ENCODE results near the gene COLEC11.

DNA sequence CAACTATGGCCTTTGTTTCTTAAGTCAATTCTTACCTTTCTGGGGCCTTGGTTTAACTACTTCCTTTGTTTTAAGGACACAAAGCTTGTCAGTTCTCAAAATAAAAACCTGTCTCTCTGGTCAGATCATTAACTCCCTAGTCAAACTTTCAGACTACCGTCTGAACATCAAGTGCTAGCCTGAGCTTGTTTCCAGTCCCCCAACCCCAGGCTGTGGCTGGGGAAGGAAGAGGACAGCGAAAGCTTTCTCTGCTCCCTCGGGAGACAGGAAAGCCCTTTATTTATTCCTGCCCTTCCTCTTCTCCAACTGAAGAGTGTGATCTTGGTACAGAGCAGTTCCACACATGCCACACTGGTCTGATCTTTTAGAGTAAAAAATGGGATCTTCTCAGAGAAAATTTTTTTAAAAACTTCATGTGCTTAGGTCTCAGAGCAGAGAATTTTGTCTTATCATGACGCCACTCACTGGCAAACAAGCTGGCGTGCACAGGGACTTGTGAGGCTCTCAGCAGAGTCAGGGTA lies 1.6 kb downstream of the SH3YL1 start:
- RRBS, result no CpG with 5 or more reads among the region's 5 CpGs

GRCh38 chr2:557762-558496 lies 119.3 kb downstream of the TMEM18 start:
- RRBS, result no CpG with 5 or more reads among the region's 42 CpGs

GRCh38 chr2:634524-634974 lies 42.7 kb downstream of the TMEM18 start:
- RRBS, result no CpG with 5 or more reads among the region's 9 CpGs

DNA sequence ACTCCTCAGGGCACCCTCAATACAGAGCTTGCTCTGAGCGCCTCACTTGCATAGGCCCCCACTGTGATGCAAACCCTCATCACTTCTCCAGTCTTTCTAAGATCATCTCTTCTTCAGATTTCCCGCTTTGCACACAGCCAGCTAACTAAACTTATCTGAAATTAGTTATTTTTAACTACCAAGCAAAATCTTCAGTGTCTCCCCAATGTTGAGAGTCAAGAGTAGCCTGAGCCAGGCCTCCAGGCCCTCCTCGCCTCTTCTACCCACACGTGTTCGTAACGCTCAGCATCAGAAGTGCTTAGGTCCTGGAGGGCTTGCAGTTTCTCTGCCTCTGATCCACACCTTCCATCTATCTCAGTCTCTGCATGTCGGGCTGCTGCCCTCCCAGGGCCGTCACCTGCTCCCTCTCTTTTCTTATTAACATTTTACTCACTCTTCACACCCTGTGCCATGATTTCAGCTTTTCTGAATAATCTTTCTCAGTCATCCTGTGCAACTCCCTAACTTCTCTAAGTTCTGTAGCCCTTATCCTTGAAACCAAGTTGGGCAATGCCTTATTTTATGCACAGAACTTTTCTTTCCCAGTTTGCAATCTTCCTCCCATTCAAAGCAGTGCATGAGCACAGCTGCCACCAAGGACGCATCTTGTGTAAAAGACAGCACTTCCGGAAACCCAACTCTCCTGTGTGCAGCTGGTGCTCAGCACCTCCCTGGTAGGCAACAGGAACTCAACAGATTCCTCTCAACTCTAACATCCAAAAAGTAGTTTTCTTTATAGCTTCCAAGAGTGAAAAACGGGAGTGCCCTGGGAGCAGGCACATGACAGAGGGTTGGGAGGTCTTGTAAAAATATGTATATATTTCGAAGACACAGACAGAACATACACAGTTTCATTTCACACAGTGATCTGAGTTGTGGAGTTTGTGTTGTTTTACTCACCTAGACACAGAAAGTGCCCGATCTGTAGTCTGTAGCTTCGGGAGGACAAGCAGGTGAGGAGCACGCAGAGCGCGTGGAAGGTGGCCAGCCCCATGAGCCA lies 2.3 kb downstream of the TMEM18 start:
- RRBS, result no CpG with 5 or more reads among the region's 17 CpGs

- RRBS, result no CpG with 5 or more reads among the region's 15 CpGs
Measured at GRCh38 chr2:1140230-1140733, 189.6 kb downstream of the SNTG2 start.

DNA sequence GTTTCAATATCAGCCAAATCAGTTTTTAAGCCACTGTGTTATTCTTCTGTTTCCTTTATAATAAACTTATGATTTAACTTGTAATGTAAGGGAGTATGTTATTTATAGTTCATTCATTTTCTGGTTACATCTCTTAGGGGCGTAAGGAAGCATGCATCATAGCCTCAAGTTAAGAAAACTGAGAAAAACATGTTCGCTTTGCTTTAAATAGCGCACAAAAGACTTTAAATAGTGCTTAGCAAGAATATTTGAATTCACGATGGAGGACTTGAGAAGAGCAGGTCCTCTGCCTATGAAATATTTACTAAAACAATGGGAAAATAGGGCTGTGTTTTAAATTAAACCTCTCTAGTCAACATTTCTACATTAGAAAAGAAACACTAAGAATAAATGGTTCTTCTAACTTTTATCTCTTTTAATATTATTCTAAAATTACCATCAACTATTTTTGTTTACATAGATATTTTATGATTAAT lies 172.8 kb upstream of the TPO start:
- RRBS, result no CpG with 5 or more reads among the region's 4 CpGs

- RRBS, result no CpG with 5 or more reads among the region's 28 CpGs
Measured at GRCh38 chr2:1373506-1374490, 39.5 kb upstream of the TPO start.

DNA sequence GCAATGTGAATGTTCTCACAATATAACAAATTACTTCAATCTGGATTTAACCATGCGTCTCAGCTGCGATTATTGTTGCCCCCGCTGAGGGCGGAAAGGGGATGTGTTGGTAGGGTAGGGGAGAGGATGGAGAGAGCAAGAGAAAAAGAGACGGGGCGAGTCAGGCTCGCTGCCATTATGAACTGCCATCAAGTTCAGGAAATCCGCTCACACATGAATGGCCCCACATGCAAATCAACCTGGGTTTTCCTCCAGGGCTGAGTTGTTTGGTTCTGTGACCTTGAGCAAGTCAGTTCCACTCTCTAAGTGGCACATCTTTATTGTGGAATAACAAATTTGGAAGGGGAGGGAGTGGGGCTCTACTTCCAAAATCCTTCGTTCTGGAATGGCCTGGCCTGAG lies 129.7 kb downstream of the PXDN start:
- RRBS, result no CpG with 5 or more reads among the region's 9 CpGs

GRCh38 chr2:1633029-1633898 lies 111.1 kb downstream of the PXDN start:
- RRBS, result no CpG with 5 or more reads among the region's 24 CpGs

GRCh38 chr2:1658165-1658871 lies 86.0 kb downstream of the PXDN start:
- RRBS, result 98% methylated on average over 3 of the region's 18 CpGs

- RRBS, result no CpG with 5 or more reads among the region's 19 CpGs
Measured at GRCh38 chr2:1676359-1676936, 67.9 kb downstream of the PXDN start.

DNA sequence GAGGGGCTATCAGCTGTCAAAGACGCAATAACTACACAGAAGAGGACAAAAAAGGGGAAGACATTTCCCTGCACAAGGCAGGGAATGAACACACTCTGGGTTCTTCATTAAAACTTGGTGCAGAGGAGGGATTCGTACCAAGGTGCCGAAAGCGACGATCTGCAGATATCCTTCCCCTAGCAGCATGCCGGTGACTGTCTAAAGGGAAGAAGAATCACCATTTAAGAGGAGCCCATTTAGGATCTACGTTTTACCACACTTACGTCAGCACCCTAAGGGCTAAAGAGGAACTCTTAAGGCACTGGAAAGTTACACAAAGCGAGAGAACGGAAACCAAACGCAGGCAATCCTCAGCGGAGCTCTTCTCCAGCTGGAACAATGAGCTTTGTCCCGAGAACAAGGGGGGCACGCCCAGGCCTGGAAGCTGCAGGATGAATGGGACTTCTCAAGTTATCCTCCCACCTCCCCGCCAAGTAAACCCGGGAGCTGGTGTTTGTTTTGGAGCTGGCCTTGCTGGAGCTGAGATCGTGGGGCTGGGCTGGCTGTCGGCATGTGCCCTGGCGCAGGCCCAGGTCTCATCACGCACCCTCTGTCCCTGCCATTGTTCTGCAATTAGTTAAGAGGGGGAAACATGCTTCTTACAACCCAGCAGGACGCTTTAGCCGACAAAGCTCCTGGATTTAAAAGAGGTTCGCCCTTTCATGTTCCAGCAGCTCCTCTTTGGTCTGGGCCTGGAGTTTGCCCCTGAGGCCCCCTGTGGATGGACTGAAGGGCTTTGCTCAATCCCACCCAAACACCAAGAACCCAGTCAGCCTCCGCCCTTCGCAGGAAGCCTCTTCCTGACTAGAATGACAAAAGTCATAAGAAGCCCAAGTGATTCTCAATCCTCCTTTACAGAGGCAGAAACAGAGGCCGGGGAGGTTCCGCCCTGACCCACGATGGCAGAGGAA lies 36.4 kb downstream of the PXDN start:
- RRBS, result no CpG with 5 or more reads among the region's 28 CpGs

- RRBS, result no CpG with 5 or more reads among the region's 6 CpGs
Measured at GRCh38 chr2:1990724-1991093, 246.4 kb upstream of the PXDN start.

DNA sequence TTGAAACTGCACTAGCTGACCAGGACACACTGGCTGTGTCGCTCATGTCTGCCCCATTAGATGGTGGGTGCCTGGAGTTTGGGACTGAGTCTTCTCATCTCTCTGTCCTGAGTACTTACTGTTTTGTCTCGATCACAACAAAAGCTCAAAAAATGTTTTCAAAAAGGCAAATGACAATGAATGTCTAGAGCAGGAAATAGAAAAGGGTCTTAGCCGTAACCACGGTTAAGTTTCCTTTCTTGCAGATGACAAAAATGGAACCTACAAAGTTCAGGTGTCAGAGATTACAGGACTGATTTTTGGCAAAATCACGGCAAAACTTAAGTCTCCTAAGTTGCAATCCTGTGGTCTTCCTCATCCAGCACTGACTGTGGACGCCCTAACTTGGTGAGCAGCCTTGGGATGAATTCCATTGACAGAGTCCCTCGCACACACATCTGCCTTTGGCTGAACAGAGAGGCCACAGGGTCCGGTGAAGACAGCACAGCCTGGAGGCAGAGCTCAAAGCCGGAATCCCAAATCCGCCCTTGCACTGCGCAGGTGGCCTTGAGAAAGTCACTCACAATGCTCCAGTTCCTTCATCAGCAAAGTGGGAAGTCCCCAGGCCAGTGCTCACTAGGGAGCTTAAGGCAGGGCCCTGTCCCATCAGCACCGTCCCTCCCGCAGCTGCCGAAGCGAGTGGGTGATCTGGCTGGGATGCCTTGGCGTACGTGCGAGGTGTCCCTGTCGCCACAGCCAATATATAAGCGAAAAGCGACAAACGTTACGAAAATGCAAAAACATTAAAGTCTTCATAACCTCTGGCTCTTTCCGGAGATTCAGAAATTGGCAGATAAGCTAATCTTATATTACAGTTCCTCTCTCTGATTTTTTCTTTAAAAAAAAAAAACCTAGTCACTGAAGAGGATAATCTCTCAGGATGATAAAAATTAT lies 55.1 kb downstream of the EIPR1 start:
- RRBS, result no CpG with 5 or more reads among the region's 24 CpGs

- RRBS, result no CpG with 5 or more reads among the region's 3 CpGs
Measured at GRCh38 chr2:3448246-3448567, 68.7 kb downstream of the TRAPPC12 start.

DNA sequence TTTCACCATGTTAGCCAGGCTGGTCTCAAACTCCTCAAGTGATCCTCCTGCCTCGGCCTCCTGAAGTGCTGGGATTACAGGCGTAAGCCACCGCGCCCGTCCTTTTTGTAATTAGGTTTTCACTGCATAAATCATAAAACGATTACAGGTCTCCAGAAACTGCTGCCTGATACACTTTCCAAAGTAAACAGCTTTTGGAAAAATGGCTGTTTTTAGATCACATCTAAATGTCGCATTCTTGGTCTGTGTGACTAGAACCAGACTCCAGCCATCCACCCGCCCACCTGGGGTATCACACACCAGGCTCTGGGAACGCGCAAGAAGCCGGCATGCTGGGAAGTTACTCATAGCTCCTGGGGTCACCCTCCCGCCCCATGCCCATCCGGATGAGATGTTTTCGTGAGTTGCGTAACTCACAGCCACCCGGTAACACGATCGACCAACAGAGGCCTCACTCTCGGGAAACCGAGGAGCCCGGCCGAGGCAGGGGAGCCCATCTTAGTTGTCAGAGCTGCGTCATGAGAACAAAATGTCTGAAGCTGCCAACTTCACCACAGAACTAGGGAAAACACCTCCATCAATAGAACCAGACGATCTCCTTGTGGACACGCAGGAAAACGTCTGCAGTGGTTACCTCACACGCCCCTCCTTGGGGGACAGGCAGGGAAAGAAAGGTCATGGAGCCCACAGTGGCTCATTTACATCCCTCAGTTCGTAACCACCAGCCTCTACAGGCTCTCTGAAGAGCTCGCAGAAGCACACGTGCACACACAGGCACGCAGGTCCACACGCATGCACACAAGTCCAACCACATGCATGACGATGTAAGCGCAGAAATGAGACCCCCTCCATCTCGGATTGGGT lies 26.4 kb downstream of the ADI1 start:
- RRBS, result 81% methylated on average over 9 of the region's 35 CpGs

DNA sequence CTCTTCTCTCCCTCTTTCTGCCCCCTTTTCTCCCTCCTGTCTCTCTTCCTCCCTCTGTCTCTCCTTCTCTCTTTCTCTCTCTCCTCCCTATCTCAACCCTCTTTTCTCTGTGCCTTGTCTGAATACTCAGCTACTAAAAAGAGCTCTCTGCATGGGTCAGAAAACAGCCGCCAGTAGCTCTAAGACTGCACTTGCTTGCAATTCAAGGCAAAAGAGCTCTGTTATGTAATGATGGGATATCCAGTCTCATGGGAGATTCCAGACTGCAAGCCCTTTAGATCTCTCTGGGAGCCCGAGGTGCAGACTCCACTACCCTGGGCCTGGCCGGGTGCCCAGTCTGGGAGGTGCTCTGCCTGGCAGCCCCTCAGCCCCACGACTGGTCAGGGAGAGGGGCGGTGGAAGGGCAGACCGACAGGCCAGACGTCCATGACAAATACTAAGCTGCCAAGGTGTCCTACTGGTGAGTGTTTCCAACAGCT lies 5.5 kb upstream of the ADI1 start:
- RRBS, result no CpG with 5 or more reads among the region's 7 CpGs

DNA sequence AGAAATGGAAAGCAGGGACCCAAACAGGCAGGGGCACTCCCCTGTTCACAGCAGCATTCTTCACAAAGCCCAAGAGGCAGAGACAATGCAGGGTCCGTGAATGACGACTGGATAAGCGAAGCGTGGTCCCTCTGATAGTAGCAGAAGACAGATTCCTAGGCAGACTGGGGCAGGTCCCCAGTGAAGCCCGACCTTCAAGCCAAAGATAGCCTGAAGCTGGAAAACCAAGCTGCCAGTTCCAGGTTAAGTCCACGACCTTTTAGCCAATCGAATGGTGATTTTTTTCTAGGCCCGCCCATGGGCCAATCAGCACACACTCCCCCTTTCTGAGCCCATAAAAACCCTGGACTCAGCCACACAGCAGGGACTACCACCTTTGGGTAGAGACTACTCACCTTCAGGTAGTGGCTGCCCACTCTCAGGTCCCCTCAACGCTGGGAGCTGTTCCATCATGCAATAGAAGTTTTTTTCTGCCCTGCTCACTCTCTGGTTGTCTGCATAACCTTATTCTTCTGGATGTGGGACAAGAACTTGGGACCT lies 14.5 kb upstream of the ADI1 start:
- RRBS, result no CpG with 5 or more reads among the region's 9 CpGs

GRCh38 chr2:3594864-3595306 lies at the start of gene COLEC11:
Gene COLEC11, plus strand, starts transcription at chr2:3595112.
- RRBS, result 54% methylated on average over 4 of the region's 30 CpGs

Measured in epithelial cell of prostate (primary cell).